ENCODE measurements around the gene NOCT.

- RRBS: no CpG with 5 or more reads among the region's 3 CpGs
Observed at GRCh38 chr4:133886547-133886989, 315.0 kb downstream of the PABPC4L start.

- RRBS: no CpG with 5 or more reads among the region's 14 CpGs
Observed at GRCh38 chr4:134326902-134327192, 125.3 kb upstream of the PABPC4L start.

- RRBS: 20% methylated on average over 4 of the region's 44 CpGs
Observed at GRCh38 chr4:136395245-136395775, 1137.0 kb downstream of the PCDH18 start.

DNA sequence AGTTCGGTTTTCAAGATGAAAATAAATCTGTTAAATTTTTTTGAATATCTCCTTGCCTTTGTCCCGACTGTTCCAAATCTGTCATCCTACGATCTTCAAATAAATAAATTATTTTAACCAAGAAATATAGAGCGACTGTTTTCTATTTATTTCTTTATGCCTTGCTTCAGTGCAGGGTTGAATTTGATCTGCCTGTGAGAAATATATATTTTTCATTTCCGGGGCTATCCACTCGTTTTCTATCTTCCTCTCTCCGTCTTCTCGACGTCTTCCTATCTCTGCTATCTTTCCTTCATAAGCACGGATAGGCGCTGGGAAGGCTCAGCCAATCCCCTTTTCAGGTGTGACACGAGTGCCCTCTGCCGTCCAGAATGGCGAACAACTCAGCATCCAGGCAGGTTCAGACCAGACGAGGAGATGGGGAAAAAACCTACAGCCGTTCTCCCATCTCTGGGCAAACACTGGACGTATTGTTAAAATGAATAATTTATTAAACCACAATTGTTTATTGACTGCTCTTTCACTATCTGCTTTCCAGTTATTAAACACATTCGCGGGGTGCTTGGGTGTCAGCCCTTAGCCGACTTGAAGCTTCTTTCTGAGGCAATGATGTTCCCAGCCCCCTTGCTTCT, 96.5 kb upstream of the NOCT start:
- RRBS: no CpG with 5 or more reads among the region's 20 CpGs

- RRBS: 2% methylated on average over 82 of the region's 104 CpGs
Observed at GRCh38 chr4:139015575-139016645, at the start of gene NOCT. TSS of gene NOCT (plus strand) at chr4:139015781.

- RRBS: no CpG with 5 or more reads among the region's 8 CpGs
Observed at GRCh38 chr4:139019237-139020113, 3.9 kb downstream of the NOCT start.

GRCh38 chr4:139049305-139049635, 33.7 kb downstream of the NOCT start:
- RRBS: no CpG with 5 or more reads among the region's 6 CpGs

DNA sequence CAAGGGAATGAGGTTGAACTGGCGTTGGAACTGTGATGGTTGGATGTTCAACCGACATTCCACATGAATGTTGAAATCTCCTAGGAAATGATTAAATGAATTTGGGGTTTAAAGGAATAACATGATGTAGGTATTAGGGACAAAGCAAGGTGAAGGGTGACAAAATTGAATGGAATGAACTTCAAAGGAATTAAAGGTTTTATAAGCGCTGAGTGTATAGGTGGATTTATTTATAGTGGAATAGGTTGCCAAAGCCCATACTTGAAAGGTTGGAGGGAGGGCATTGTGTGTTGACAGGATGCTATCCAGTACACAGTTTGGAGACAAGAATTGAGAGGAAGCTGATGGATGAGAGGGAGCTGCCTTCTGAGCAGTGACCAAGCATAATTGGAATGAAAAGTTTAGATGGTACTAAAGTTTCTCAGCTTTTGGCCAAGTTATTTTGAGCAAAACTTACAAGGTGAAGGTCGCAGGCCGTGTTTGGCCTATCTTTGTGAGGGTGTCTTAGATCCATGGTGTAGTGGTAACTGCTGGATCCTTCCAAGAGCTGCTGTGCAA, 52.6 kb upstream of the RAB33B start:
- RRBS: no CpG with 5 or more reads among the region's 5 CpGs

- RRBS: no CpG with 5 or more reads among the region's 4 CpGs
Observed at GRCh38 chr4:139551056-139551521, 4.9 kb downstream of the SETD7 start.

DNA sequence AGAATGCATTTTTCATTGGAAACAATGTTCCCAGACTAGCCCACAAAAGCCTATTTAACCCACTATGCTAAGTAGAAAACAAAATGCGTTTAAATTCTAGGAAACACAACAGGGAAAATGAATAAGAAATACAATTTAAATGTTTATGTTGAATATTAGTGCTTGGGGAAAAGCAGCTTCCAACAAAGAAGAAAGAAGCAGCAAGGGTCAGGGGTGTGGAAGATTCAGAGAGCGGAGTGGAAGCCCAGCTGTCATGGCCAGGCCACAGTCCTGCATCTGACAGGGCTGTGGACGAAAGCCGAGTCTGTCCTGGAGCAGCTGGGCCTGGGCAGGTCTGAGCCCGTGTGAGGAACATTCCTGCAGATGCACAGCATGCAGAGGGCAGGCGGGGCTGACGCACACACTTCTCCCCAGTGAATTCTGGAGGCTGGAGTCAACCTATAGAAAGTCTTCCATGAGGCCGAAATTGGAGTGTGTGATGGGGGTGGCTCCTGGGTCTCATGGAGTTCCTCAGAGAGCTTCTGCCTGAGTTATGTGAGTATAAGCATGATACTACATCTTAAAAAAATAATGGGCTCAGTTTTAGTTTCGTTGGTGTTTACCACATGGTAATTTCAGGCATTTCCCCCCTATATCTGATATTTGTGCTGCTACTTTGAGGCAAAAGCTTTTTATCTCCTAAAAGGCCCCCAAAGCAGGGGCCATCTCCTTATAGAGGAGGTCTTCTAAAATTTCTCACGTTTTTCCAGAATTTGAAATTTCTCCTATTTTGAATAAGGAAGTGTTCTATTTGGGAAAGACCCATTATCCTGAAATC, 12.6 kb upstream of the SETD7 start:
- RRBS: no CpG with 5 or more reads among the region's 10 CpGs

GRCh38 chr4:139606602-139607096, 50.6 kb upstream of the SETD7 start:
- RRBS: no CpG with 5 or more reads among the region's 13 CpGs

GRCh38 chr4:139734662-139735449, 69.2 kb downstream of the MGST2 start:
- RRBS: 1% methylated on average over 16 of the region's 55 CpGs

- RRBS: no CpG with 5 or more reads among the region's 4 CpGs
Observed at GRCh38 chr4:139862379-139862912, 196.8 kb downstream of the MGST2 start.

GRCh38 chr4:140004983-140005343, 149.0 kb downstream of the MAML3 start:
- RRBS: no CpG with 5 or more reads among the region's 1 CpG

GRCh38 chr4:140019283-140019925, 134.6 kb downstream of the MAML3 start:
- RRBS: no CpG with 5 or more reads among the region's 5 CpGs

DNA sequence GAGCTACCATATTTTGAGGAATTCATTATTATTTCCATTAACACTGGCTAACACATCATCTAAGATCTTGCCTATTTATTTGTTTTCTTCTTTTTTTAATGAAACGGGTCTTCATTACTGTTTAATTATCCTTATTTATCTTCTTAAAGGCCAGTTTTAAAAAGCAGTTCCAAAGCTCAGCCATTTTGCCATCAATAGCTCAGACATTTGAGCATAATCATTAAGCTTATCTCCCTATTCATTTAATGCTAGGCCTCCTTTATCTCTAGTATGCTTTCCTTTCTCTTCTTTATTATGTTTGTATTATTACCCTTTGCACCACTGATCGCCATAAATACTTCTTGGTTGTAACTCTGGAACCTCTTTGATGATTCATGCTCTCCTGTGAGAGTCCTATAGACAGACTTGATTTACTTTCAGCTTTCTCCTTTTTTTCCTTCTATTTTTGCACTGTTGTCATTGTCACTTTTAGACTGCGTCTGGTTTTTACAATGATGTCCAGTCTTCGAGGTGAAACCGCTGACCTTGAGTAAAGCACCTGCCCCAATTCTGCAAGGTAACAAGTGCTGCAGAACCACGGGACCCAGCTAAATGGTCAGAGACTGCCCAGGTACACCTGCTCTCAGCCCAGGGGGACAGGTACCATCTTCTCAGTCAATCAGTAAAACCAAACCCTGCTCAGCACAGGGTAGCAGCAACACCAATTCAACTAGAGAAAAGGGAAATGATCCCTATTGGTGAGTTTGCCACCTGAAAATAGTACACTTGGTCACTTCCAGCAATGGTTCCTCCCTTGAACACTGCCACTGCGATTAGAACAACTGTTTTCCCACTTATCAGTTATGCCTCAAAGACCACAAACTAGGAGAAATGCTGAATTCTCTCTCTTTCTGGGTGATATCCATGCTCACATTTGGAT, 125.2 kb downstream of the MAML3 start:
- RRBS: no CpG with 5 or more reads among the region's 7 CpGs

DNA sequence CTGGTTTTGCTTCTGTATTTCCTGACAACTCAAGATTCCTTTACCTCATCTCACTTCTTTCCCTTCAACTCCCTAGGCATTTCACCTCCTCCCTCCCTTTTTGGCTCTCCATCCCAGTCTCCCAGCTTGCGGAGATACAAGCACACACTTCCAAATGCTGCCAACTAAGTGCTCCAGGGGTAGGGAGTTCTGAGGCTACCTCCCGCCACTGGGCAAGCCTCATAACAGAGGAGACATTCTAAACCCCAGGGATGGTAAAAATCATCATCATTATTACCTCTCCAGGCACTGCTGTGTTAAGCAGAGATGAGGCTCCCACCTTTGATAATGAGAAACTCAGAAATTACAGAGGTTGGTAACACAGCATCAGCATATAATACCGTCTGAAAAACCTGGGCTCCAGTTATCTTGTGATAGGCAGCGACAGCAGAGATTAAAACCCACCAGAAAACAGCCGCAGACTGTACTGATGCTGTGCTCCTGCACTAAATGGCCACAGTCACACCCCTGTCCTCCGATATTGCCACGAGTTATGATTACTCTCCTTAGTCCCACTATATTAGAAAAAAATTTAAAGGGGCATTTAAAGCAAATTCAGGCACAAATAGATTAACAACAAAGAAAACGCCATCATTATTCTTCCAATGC, 123.3 kb downstream of the MAML3 start:
- RRBS: no CpG with 5 or more reads among the region's 8 CpGs

DNA sequence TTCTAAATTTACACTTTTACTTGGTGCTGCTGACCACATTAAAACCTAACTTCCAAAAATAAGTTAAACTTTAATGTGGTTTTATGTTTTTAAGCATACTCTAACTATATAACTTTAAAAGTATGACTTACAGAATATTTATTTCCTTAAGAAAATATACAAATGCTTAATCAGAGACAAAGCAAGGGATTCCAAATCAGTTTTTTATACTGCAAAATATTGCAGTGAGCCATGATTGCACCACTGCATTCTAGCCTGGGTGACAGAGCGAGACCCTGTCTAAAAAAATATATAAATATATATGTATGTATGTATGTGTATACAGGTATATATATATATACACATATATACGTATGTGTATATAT, 36.7 kb downstream of the MAML3 start:
- RRBS: no CpG with 5 or more reads among the region's 2 CpGs

GRCh38 chr4:140131702-140132199, 22.2 kb downstream of the MAML3 start:
- RRBS: no CpG with 5 or more reads among the region's 3 CpGs

GRCh38 chr4:140186529-140187159, 32.7 kb upstream of the MAML3 start:
- RRBS: no CpG with 5 or more reads among the region's 7 CpGs

Measured in amniotic epithelial cell (primary cell).